Esophagus squamous epithelium (tissue), 4 donors: ENCODE results near the genes CNNM2 and PDCD11.

- PRO-cap, result no peak
- RAMPAGE, long total RNA, 4 experiments, result no peak in any of the 4 experiments
These were observed 23.8 kb downstream of the TRIM8 start for GRCh38 chr10:102667966-102668495.

DNA sequence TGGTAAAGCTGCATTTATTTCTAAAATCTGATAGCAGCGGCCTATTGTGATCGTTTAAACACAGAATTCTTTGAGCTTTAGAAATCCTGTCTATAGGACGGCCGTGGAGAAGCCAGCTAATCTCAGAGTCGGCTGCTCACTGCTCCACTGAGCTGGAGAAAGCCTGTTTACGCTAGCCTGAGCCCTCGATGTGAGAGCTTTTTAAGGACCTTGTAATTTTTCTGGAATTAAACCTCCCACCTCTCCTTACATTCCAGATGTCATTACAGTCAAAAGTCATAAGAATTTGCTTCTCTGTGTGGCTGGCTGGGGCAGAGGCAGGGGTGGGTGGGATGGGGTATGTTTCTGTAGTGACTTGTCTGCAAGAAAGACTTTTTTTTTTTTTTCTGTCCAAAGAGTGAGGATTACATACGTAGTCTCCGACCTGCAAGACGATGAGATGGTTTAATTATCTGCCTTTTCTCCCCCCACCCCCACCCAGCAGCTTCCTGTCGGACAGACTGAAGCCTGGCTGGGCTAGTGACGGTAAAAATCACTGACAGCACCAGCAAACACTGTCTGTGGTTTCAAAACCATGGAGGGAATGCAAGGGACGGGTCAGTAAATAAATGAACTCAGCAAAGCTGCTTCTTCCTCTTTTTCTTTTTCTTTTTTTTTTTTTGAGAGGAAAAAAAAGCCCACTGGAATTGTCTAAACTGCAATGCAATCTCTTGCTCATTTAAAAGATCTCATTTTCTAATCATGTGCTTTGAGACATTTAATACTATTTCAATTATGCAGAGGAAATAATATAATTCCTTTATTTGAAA is 31.8 kb downstream of the TRIM8 start:
- PRO-cap, result bidirectional peak, plus-strand start at position 569 of the sequence, minus-strand start at position 502 of the sequence
- RAMPAGE, long total RNA, 4 experiments, result no peak in any of the 4 experiments

GRCh38 chr10:102752497-102752920 is 8.8 kb downstream of the WBP1L start:
- PRO-cap, result bidirectional peak, plus-strand start at chr10:102752789, minus-strand start at chr10:102752676
- RAMPAGE, long total RNA, 4 experiments, result no peak in any of the 4 experiments

DNA sequence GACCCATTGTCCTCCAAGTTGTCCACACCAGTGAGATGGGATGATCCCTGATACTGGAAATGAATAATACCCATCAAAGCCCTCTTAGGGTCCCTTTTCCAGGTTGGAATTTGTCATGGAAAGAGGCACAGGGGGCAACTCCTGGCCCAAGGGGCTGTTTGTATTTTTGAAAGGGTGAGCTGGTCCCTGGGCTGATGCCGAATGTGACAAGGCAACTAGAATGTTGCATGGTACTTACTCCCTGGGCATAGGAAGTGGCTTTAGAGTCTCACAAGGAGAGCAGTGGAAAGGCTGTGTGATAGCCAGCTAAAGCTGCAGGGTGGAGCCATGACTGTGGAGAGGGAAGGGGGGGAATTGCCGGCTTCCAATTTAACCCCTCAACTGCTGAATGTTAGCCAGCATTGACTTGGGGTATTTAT is 37.2 kb downstream of the WBP1L start:
- PRO-cap, result unidirectional peak, plus-strand start at position 263 of the sequence
- RAMPAGE, long total RNA, 4 experiments, result no peak in any of the 4 experiments

- PRO-cap, result bidirectional peak, plus-strand start at chr10:102796663, minus-strand start at chr10:102796469
- RAMPAGE, long total RNA, 4 experiments, result no peak in any of the 4 experiments
These were observed 40.8 kb downstream of the CYP17A1 start for GRCh38 chr10:102796330-102796918.

- PRO-cap, result bidirectional peak, plus-strand start at chr10:102918332, minus-strand start at chr10:102917946; unidirectional peak, plus-strand start at chr10:102918351; unidirectional peak, plus-strand start at chr10:102918541
- RAMPAGE, long total RNA, 4 experiments, result no peak in any of the 4 experiments
These were observed at the start of gene CNNM2 for GRCh38 chr10:102917851-102918843. CNNM2 (plus strand) TSS chr10:102918294.

DNA sequence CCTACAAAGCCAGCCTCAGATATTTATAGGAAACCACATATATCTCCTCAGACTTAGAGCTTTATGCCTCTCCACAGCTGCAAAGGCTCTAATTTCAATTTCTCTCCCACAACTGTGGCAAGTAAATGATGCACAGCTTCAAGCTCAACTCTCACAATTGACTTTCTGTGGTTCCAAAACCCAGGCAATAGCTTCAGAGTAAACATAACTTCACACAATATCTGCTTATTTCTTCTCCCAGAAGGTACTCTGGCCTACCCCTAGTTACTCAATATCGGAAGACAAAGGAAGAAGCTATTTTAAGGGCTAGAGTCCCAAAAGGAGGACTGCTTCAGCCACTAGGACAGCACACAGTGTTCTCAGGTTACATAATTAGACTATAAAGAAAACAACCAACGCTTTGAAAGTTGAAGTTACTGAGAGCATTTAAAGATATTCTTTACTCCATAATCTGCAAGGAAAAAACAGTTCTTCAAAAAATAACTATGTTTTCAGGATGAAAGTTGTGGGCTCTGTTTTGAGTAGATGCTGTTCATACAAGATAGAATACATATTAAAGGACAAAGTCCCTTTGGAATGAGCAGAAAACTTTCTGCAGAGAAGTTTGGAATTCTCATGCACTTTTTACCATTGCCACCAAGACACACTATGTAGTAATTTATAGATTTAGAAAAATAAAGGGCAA is 81.9 kb downstream of the NT5C2 start:
- PRO-cap, result unidirectional peak, minus-strand start at position 159 of the sequence; unidirectional peak, minus-strand start at position 273 of the sequence
- RAMPAGE, long total RNA, 4 experiments, result no peak in any of the 4 experiments

DNA sequence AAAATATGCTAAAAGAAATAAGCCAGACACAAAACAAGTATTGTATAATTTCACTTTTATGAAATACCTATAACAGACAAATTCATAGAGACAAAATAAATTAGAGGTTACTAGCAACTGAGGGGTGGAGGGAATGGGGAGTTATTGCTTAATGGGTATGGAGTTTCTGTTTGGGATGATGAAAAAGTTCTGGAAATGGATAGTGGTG is 72.2 kb downstream of the NT5C2 start:
- PRO-cap, result no peak
- RAMPAGE, long total RNA, 4 experiments, result no peak in any of the 4 experiments

DNA sequence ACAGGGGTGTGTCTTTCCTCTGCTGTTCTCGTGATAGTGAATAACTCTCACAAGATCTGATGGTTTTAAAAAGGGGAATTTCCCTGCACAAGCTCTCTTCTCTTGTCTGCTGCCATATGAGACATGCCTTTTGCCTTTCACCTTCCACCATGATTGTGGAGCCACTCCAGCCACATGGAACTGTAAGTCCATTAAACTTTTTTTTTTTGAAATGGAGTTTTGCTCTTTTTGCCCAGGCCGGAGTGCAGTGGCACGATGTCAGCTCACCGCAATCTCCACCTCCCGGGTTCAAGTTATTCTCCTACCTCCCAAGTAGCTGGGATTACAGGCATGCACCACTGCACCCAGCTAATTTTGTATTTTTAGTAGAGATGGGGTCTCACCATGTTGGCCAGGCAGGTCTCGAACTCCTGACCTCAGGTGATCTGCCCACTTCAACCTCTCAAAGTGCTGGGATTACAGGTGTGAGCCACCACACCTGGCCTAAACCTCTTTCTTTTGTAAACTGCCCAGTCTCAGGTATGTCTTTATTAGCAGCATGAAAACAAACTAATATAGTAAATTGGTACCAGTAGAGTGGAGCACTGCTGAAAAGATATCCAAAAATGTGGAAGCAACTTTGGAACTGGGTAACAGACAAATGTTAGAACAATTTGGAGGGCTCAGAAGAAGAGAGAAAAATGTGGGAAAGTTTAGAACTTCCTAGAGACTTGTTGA is 59.8 kb downstream of the NT5C2 start:
- PRO-cap, result no peak
- RAMPAGE, long total RNA, 4 experiments, result no peak in any of the 4 experiments

DNA sequence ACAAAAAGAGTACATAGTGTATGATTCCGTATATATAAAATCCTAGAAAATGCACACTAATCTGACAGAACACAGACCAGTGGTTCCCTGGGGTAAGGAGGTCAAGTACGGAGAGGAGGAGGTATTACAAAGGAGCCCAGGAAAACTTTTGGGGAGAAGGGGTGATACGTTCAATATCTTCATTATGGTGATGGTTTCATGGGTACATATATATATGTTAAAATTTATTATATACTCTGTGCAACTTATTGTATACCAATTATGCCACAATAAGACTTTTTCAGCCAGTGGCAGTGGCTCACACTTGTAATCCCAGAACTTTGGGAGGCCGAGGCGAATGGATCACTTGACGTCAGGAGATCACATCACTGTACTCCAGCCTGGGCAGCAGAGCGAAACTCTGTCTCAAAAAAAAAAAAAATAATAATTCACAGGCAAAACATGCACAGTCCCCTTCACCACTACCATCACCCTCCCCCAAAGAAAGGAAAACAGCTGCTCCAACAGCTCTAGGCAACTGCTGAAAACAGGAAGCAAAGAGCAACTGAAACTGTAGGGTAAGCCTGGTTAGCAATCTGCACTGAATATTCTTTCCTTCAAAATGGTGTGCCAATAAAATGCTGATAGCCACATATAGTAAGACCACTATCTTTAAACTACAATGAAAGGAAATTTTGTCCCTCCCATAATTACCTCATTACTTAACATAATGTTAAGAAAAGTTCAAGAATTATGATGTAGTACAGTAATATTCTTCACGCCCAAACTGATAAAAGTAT is 12.0 kb downstream of the NT5C2 start:
- PRO-cap, result no peak
- RAMPAGE, long total RNA, 4 experiments, result no peak in any of the 4 experiments

DNA sequence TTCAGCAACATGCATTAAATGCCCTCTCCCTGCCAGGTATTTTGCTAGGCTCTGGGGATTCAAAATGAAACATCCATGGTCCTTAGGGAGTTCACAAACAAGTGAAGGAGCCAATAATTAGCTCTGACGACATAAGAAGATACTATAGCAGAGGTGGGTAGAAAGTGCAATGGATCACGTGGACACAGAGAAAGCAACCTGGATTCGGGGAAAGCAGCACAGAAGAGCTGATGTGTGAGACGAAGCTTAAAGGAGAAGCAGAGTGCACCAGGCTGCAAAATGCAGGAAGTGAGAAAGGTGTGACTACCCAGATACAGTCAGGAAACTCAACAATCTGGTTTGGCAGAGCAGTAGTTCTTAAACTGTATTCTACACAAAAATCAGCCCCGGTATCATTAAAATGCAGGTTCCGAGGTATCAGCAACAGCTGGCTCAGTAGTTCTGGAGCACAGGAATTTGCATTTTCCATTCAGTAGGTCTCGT is 5.5 kb upstream of the RPEL1 start:
- PRO-cap, result no peak
- RAMPAGE, long total RNA, 4 experiments, result no peak in any of the 4 experiments

DNA sequence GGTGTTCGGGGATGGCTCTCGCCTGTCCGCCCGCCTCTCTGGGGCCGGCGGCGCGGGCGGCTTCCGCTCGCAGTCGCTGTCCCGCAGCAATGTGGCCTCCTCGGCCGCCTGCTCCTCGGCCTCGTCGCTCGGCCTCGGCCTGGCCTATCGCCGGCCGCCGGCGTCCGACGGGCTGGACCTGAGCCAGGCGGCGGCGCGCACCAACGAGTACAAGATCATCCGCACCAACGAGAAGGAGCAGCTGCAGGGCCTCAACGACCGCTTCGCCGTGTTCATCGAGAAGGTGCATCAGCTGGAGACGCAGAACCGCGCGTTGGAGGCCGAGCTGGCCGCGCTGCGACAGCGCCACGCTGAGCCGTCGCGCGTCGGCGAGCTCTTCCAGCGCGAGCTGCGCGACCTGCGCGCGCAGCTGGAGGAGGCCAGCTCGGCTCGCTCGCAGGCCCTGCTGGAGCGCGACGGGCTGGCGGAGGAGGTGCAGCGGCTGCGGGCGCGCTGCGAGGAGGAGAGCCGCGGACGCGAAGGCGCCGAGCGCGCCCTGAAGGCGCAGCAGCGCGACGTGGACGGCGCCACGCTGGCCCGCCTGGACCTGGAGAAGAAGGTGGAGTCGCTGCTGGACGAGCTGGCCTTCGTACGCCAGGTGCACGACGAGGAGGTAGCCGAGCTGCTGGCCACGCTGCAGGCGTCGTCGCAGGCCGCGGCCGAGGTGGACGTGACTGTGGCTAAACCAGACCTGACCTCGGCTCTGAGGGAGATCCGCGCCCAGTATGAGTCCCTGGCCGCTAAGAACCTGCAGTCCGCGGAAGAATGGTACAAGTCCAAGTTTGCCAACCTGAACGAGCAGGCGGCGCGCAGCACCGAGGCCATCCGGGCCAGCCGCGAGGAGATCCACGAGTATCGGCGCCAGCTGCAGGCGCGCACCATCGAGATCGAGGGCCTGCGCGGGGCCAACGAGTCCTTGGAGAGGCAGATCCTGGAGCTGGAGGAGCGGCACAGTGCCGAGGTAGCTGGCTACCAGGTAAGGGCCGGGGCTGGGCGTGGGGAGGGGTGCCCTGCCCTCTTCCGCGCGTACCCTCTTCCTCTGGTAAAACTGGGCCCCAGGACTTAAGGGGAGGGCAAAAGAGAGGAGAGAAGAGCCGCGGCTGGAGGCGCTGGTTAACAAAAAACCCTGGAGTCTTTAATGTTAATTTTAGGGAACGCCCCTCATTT is 727 bp downstream of the INA start:
- PRO-cap, result no peak
- RAMPAGE, long total RNA, 4 experiments, result no peak in any of the 4 experiments

- PRO-cap, result no peak
- RAMPAGE, long total RNA, 4 experiments, result no peak in any of the 4 experiments
These were observed 449 bp upstream of the TAF5 start for GRCh38 chr10:103367374-103367679.

GRCh38 chr10:103386679-103388014 is 9.1 kb downstream of the ATP5MK start:
- PRO-cap, result no peak
- RAMPAGE, long total RNA, 4 experiments, result no peak in any of the 4 experiments

DNA sequence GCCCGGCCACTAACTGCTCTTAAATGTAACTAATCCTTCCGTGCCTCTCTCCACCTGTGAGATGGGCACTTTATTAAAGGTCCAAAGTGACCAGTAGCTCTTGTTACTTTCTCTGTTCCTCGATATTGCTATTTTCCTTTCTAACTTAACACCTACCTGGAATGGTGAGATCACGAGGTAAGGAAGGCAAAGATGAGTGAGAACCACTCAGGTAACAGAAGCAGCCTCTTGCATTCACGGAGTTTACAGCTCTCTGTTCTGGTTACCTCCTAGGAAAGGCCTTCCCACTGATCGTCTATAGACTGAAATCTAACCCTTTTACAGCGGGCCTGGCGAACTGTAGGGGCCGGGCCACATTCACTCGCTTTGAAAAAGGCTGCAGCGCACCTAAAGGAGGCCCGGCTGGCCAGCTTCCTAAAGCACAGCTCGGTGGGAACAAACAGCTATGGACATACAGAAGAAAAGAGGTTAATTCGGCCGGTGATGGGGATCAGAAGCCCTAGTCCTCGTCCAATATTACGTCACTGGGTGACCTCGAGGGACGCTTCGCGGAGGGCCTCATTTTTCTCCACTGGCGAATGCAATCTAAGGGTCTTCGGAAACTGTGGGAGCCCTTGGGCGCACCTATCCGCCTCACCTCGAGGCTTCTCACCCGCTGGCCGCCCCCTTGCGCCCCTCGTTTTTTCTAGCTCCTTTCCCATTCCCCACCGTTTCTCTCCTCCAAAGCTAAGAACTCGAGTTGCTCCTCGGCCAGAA is 507 bp downstream of the ATP5MK start:
- PRO-cap, result no peak
- RAMPAGE, long total RNA, 4 experiments, result no peak in any of the 4 experiments

DNA sequence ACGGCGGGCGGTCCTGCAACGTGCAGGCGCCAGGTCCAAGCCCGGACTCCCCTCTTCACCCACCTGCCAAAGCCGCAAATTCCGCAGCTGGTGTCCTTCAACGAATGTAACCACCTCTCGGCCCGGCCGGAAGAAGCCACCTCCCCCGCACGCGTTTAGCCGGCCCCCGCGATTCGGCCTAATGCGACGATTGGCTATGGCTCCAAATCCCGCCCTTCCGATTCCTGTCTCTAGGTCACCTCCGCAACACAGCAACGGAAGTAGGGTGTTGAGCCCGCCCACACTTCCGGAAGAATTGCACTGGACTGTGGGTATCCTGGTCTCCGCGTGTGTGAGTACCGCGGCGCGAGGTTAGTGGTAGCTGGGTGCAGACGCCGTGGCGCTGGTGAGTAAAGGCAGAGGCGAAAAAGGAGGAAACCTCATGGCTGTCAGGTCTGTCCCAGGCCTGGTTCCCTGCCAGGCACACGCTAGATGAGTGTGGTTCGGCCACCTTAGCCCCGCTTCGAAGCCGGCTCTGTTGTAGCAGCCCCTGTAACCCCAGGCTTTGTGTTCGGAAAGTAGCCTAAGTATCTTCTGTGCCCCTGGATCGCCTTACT is at the start of gene PDCD11:
Gene PDCD11 (plus strand): TSS at position 281 of the 596 bp plus-strand sequence.
- PRO-cap, result bidirectional peak, plus-strand start at position 334 of the sequence, minus-strand start at position 132 of the sequence
- RAMPAGE, long total RNA, 4 experiments, result start-site peak on the plus strand in 4 of 4 experiments, centred at positions 316 to 327 of the sequence, 238 to 843 reads per replicate; start-site peak on the minus strand in 4 of 4 experiments, centred at positions 111 to 117 of the sequence, 732 to 13,645 reads per replicate

GRCh38 chr10:103397388-103397743 is 940 bp downstream of the PDCD11 start:
- PRO-cap, result unidirectional peak, minus-strand start at chr10:103397534
- RAMPAGE, long total RNA, 4 experiments, result no peak in any of the 4 experiments

GRCh38 chr10:103476177-103476828 is 2.7 kb downstream of the CALHM3 start:
- PRO-cap, result no peak
- RAMPAGE, long total RNA, 4 experiments, result no peak in any of the 4 experiments

DNA sequence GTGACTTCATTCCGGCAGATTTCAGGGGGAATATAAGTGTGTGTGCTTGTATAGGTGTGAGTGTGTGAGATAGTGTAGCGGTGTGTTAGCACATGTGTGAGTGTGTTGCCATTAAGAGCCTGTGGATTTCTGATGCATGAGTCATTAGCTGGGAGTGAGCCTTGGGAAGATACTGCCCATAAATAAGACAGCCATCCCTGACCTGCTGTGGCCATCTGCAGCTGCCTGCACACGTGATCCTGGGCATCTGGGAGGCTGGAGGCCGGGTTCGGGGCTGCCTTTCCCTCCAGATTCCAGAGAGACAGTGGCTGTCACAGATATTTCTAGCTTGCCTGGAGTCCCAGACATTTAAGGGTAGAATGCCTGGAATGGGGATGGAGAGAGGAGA is 1.5 kb upstream of the NEURL1 start:
- PRO-cap, result no peak
- RAMPAGE, long total RNA, 4 experiments, result no peak in any of the 4 experiments

GRCh38 chr10:103584607-103585269 is 91.2 kb downstream of the NEURL1 start:
- PRO-cap, result bidirectional peak, plus-strand start at chr10:103584811, minus-strand start at chr10:103584716
- RAMPAGE, long total RNA, 4 experiments, result no peak in any of the 4 experiments